Metastatic Liver Carcinoma in the Adrenal Gland (tissue), 2 donors: ENCODE data around the genes DUSP15 and HCK.

DNA sequence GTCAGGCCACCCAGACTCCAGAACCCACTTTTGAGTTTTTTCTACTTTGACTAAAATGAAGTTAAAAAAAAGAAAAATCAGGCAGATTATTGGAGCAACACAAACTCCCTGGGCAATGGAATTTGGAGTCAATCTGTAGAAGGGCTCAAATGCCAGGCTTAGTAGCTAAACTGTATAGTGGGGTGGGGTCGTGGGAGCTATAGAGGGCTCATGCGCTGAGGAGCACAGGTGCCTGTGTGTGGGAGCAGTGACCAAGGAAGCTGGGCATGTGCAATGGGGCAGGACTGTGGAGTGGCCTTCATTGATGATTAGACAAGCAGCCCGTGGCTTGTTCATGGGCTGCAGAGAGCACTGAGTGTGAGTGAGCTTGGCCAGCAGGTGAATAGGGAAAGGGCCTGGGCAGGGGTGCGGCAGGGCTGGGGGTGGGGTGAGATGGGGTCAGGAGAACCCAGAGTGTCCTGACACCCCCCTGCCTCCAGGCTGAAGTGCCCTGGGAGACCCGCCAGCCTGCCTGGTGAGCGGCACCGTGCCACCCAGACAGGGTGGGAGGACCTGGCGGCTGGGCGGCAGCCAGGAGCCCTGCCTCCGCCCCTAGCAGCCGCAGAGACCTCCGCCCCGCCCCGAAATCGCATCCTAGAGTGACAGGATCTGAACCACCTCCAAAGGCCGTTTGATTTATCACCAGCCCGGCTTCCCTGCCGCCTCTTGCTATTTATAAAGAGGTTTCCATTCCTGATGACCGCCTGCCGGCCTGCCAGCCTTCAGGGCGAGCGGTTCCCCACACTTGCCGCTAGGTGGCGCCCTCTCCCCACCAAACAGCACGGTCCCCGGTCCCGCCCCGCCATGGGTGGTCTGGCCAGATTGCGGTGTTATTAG is 3.3 kb downstream of the MYLK2 start:
- PRO-cap, 2 experiments, result no peak in any of the 2 experiments

DNA sequence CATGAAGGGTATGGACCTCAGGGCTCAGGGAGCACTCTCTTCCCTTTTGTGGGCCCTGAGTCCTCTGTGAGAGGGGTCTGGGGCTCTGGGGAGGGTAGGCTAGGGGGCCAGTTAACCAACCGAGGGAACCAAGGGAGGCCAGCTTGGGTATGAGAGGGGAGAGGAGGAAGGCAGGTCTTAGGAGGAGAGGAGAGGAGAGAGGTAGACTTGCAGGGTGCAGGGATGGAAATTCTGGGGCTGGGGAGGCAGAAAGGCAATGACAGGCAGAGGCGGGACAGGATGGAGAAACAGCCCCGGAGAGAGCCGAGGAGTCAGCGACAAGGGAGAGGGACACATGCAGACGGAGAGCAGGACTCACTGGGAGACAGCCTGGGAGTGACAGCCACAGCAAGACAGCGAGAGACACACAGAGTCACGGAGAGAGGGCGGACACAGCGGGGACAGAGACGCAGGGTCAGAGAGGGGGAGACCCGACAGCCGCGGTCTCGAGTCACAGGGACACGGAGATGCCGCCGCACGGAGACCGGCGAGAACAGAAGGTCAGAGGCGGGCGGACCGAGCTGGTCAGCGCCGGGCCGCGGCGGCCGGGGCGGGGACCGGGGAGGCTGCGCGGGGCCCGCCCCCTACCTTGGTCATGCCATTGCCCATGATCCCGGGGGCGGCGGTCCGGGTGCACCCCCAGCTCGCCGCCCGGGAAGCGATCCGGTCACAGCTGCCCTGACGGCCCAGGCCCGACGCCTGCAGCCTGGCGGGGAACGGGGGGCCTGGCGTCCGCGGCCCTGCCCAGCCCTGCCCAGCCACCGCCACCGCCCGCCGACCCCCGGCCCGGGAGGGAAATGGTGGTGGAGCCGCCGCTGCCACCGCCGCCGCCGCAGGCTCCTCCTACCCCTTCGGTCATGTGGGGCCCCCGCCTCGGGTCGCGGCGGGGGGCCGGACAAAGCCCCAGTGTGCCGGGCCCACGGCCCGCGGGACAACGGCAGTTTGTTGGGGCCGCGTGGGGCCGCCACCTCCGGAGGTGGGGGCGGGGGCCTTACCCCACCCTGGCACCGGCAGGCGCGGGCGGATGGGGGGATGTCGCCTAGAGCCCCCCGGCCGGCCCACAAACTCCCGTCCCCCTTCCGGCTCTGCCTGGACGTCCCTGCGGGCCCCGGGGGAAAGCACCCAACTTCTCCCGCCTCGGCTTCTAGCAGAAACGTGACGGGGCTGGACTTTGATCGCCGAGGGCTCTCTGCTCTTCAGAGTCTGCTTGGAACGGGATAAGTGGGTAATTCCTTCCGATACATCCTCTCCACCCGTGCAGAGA is at the start of gene DUSP15:
TSS of gene DUSP15 (minus strand) at position 838 of the 1,303 bp plus-strand sequence.
- PRO-cap, 2 experiments, result peak in 1 of 2 experiments; most common plus-strand start position 535 of the sequence (in 1); most common minus-strand start position 534 of the sequence (in 1)

DNA sequence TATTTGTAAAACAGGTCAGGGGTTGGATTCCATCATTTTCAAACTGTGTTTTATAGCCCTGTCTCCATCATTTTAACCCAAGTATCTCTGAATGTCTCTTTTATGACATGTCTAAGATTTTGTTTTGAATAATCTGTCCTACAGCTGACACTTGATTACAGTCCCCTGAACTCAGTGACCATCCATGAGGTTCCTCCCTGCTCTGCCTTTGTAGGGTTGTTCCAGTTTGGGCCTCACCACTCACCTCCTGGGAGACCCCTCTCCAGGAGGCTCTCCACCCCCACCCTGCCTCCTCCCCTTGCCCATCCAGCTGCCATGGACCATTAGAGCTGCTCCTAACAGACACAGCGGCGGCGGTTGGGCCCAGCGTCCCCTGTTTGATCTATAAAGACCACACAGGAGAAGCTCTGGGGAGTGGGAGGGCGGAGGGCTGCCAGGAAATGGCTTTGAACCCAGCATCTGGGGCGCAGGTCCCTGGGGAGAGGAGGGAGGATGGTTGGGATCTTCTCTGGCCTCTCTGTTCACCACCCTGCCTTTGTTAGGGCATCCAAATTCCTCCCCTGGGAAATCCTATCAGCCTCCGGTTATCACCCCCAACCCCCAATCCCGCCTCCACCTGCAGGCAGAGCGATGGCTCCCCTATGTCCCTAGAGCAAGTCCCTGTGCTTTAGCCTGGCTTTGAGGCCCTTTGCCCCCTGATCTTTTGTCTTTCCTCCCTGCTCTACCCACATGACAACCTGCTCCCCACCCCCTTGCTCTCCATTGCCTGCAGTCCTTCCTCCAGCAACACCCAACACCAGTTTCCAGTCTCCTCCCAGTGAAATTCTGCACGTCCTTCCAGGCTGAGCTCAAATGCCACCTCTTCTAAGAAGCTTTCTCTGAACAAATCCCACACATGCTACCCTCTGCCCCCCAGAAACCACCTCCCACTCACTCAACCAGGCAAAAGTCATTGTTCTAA is 7.0 kb downstream of the XKR7 start:
- PRO-cap, 2 experiments, result no peak in any of the 2 experiments

DNA sequence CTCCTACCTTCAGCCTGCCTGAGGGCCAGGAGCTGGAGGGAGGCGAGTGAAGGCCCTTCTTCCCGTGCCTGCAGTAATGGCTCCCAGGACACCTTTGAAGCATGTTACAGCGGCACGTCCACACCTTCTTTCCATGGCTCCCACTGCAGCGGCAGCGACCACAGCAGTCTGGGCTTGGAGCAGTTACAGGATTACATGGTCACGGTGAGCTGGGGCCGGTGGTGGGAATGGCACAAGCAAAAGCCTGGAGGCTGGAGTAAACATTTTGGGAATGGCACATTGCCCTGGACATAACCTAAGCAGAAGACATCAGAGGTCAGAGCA is 18.6 kb downstream of the CCM2L start:
- PRO-cap, 2 experiments, result no peak in any of the 2 experiments

DNA sequence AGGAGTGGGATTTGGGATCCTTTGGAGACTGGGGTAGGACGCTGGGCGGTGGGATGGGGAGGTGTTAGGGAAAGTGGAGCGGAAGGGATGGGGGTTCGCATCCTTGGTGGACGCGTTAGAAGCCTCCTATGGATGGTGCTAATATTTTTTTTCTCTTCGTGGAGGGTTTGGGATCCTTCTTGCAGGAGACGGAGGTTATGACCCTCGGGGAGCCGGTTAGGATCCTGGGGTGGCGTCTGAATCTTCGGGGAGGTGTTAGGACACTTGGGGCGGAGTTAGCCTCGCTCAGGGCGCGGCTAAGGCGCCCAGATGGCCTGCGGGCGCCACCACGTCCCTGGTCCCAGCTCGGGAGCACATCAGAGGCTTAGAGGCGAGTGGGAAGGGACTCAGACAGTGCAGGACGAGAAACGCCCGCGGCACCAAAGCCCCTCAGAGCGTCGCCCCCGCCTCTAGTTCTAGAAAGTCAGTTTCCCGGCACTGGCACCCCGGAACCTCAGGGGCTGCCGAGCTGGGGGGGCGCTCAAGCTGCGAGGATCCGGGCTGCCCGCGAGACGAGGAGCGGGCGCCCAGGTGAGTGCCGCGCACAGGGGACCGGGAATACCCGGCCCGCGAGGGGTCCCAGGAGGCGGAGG is at the start of gene HCK:
TSS of gene HCK (plus strand) at position 326 of the 632 bp plus-strand sequence.
- PRO-cap, 2 experiments, result peak in 2 of 2 experiments; most common plus-strand start position 359 of the sequence (in 2)

- PRO-cap, 2 experiments, result no peak in any of the 2 experiments
Observed at GRCh38 chr20:32227720-32228467, 20.2 kb downstream of the POFUT1 start.

DNA sequence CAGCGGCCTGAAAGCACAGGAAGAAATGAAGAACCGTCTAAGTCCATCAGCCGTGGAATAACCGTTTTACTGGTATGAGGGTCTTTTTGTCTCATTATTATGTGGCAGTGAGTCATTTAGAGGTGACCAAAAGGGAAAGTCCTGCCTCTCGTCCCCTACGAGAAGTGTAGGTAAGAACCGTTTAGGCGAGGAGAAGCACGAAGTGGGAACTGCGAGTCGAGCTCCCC is 522 bp upstream of the ASXL1 start:
- PRO-cap, 2 experiments, result no peak in any of the 2 experiments

GRCh38 chr20:32358943-32359579 is 930 bp downstream of the ASXL1 start:
- PRO-cap, 2 experiments, result peak in 1 of 2 experiments; most common plus-strand start chr20:32358979 (in 1)

GRCh38 chr20:32429515-32430121 is 71.5 kb downstream of the ASXL1 start:
- PRO-cap, 2 experiments, result no peak in any of the 2 experiments

GRCh38 chr20:32480843-32481201 is 104.3 kb downstream of the NOL4L start:
- PRO-cap, 2 experiments, result no peak in any of the 2 experiments

DNA sequence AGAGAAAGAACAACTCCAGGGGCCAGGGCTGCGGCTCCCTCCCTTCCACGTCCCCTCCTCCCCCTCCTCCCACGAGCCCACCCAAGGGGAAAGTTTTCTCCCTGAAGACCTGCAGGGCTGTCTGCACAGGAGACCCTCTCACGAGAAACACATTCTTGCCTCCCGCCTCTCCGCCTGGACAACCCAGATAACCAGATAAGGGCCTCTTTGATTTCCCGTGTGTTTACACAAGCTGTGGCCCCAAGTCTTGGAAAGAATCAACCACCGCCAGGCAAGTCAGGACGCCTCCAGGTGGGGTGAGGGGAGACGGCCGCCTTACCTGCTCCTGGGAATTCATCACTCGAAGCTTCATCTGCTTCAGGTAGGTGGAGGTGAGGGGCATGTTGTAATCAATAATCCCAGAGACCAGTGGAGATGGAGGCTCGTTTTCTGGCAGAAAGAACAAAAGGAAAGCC is 74.1 kb downstream of the NOL4L start:
- PRO-cap, 2 experiments, result no peak in any of the 2 experiments

- PRO-cap, 2 experiments, result no peak in any of the 2 experiments
Observed at GRCh38 chr20:32535217-32535897, 49.8 kb downstream of the NOL4L start.

GRCh38 chr20:32603117-32603421 is 17.9 kb upstream of the NOL4L start:
- PRO-cap, 2 experiments, result no peak in any of the 2 experiments

DNA sequence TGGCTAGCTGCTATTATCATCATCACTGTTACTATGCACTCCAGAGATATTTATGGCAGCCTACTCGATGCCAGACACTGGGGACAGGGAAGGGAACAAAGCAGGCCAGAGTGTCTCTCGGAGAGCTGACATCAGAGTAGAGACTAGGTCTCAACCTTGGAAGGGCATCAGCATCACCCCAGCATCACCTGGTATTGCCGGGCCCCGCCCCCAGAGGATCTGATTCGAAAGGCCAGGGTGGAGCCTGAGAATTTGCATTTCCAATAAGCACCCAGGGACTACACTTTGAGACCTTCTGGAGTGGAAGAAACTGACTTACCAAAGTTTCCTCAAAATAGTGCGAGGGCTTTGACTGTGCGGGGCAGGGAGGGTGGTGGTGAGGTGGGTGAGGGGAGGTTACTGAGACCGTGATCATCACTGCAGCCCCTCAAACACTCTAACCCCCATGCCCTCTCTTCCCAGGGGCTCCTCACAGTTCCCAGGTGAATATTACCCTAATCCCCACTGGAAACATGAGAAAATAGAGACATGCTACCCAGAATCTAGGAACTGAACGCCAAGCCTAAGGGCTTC is 629 bp upstream of the COMMD7 start:
- PRO-cap, 2 experiments, result peak in 2 of 2 experiments; most common minus-strand start position 140 of the sequence (in 1)

GRCh38 chr20:32822903-32823777 is 3.4 kb downstream of the MAPRE1 start:
- PRO-cap, 2 experiments, result no peak in any of the 2 experiments

DNA sequence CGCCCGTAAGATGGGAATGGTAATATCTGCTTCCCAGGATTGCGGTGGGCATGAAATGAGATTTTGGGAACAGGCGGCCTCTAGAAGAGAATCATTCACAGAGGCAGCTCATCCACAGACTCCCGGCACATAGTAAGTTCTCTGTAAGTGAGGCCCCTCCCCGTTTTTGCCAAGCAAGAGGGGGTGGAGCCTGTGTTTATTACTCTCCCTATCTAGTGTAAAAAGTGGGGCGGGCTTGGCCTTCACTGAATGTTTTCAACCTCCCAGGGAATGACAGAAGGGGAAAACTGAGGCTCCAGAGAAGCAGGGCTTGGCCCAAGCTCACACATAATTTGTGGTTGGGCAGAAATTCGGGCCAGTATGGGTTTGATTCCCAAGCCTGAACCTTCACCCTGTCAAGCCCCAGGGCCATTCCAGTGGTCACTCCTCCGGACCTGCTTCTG is 20.0 kb downstream of the SUN5 start:
- PRO-cap, 2 experiments, result no peak in any of the 2 experiments

DNA sequence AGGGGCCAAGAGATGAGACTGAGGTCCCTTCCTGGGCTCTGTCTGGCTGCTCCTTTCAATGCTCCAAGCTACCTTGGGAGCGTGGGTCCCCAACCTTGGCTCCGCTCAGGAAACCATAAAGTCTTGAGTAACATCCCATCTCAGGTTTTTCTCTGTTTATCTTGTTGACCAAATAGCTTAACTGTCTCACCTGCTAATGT is 237 bp upstream of the BPIFA1 start:
- PRO-cap, 2 experiments, result no peak in any of the 2 experiments

DNA sequence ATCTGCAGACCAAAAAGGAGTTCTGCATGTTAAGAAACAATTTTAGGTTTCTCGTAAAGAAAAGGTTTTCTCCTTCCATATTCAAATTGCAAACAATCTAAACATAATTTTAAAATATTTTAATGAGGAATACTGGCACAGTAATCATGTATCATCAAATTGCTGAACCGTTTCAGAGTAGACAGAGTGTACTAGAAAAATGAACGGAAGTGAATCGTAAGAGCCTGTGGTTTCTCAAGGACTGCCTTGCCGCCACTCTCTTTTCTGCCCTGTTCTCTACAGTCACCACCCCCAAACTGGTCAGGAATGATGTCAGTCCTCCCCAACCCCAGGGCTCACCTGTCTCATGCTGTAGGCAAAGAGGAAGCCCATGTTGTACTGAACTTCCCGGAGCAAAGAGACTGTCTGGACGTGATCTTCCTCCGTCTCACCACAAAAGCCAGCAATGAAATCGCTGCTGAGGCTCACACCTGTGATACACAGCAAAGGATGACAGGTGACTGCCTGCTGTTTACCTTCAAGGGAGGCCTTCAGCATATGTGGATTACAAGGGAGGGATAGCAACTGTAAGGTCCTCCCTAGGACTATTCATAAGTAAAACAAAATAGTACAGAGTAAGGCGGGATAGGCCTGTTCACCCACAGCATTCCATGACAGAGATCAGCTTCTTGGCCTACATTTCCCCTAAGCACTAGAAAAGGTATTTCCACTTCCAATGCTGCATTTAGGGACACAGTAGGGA is 31.0 kb downstream of the CDK5RAP1 start:
- PRO-cap, 2 experiments, result no peak in any of the 2 experiments

DNA sequence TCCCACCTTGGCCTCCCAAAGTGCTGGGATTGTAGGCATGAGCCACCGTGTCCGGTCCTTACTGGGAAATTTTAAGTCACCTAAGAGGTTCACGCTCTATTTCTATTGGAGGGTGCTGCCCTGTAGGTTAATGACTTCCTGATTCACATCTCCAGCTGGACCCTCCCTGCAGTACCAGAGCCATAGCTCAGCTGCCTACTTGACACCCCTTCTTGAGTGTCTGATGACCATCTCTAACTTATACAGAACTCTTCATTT is 741 bp upstream of the CDK5RAP1 start:
- PRO-cap, 2 experiments, result no peak in any of the 2 experiments

DNA sequence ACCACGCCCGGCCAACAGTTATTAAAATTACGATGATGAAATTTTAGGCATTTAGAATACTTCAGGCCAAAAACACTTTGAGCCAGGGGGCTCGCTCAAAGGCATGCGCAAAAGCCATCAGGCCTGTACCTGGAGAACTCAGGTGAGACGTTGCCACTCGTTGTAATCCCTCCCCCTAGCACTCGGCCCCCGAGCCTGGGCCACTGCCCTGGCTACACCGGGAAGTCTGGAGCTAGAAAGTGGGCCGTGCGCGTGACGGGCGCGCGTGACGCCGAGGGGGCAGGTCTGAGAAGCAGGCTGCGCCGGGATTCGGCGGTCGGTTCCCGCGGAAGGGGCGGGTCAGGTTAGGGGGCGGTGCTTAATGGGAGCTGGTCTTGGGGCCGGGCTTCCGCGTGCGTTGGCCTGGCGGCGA is 283 bp upstream of the CBFA2T2 start:
- PRO-cap, 2 experiments, result peak in 2 of 2 experiments; most common minus-strand start position 228 of the sequence (in 2)